GM19239 (cell line): ENCODE results near the gene R3HDM4.

DNA sequence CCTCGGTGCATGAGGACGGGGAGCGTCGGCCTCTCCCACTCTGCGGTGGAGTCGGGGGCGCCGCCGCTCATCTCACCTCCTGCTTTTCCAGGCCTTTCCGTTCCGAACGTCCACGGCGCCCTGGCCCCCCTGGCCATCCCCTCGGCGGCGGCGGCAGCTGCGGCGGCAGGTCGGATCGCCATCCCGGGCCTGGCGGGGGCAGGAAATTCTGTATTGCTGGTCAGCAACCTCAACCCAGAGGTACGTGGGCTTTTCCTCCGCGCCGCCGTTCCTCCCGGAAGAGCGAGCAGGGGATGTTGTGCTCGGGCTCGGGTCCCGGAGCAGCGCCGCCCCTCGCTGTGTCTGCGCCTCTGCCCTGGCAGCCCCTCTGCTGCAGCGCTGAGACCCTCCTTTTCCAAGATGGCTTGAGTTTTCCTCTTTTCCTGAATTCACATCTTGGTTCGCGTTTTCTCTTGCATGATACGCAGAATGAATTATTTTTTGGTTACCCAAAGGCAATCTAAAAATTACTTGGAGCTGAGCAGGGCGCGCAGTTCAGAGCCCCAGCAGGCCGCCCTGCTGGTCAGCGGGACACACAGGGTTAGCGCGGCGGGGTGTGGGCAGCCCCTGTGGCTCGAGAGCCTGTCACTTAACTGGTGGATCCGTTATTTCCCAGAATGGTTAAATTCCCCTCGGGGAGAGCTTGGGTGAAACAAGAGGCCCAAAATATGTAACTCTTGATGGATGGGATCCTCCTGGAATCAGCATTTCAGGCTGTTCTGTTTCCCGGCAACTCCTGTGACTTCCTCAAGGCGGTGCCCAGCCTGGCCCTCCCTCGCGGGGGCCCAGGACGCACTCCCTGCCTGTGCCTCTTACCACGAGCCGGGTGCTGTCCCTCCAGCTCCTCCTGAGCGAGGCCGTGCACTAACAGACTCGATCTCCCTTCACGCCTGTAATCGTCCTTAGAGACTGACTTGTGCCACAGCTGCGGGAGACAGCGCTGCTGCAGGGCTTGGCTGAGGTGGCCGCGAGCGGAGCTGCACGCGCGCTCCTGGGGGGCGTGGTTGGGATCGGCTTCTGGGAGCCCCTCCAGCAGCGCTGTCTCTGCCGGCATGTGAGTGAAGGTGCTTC, 9.4 kb downstream of the PTBP1 start:
- RRBS: 96% methylated on average over 21 of the region's 76 CpGs

- RRBS: 100% methylated on average over 5 of the region's 62 CpGs
Observed at GRCh38 chr19:813420-814070, 8.2 kb downstream of the PLPPR3 start.

GRCh38 chr19:859819-860213, 352 bp downstream of the CFD start:
- RRBS: no CpG with 5 or more reads among the region's 13 CpGs

- RRBS: 93% methylated on average over 3 of the region's 41 CpGs
Observed at GRCh38 chr19:867766-868425, 8.4 kb downstream of the CFD start.

- RRBS: 89% methylated on average over 9 of the region's 34 CpGs
Observed at GRCh38 chr19:875094-875797, 15.8 kb downstream of the CFD start.

GRCh38 chr19:912554-913424, at the start of gene R3HDM4:
R3HDM4 (minus strand) TSS chr19:913219.
- RRBS: 2% methylated on average over 53 of the region's 98 CpGs

DNA sequence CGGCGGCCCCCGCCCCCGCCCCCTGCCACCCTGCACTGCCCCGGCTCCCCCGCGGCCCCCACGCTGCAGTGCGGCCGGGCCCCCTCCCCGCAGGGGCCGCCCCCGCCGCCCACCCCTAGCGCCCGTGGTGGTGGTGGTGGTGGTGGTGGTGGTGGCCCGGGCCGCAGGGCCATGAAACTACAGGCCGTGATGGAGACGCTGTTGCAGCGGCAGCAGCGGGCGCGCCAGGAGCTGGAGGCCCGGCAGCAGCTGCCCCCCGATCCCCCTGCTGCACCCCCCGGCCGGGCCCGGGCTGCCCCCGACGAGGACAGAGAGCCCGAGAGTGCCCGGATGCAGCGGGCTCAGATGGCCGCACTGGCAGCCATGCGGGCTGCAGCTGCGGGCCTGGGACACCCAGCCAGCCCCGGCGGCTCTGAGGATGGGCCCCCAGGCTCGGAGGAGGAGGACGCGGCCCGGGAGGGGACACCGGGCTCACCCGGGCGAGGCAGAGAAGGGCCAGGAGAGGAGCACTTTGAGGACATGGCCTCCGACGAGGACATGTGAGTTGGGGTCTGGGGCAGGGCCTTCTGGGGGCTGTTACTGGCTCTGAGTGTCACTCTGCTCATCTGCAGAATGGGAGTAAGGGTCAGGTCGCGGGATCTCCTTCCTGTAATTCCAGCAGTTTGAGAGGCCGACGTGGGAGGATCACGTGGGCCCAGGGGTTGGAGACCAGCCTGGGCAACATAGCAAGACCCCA, 3.7 kb downstream of the ARID3A start:
- RRBS: 93% methylated on average over 28 of the region's 53 CpGs

DNA sequence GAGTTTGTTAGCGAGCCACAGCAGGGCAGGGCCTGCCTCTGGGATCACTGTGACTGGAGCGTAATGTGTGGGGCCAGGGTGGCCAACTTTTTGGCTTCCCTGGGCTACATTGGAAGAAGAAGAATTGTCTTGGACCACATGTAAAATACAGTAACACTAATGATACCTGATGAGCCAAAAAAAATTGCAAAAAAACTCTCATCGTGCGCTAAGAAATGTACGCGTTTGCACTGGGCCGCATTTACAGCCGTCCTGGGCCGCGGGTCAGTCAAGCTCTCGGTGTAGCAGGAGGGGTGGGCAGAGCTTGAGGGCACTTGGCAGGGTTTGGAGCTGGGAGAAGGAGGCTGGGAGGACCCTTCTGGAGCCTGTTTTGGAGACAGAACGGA, 14.3 kb downstream of the ARID3A start:
- RRBS: no CpG with 5 or more reads among the region's 12 CpGs

GRCh38 chr19:952311-953063, 26.7 kb downstream of the ARID3A start:
- RRBS: 0% methylated on average over 1 of the region's 12 CpGs

DNA sequence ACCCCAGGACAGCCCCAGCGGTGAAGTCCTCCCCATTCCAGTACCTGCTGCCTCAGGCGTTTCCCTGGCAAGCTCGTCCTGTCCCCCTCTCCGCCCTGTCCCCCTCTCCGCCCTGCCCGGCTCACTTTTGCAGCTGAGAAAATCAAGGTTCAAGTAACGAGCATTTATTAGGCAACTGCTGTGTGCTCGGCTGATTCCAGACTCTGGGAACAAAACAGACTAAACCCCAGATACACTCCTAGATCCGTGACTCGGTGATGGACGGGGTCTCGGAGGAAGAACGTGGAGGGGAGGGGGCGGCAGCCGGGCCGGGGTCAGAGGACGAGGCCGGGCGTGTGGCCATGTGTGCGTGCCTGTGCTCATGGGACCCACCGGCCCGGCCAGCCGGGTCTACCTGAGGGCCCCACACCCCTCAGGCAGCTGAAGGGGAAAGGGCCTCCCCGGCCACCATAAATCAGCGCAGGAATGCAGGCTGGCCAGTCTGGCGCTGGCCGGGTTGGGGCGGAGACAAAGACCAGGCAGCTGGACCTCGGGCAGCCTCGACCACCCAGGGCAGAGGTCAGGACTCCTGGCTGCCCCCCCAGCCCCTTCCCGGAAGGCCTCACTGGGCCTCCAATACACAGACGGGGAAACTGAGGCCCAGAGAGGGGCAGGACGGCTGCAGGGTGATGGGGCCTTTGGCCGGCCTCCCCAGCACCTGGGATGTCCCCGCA, 27.8 kb upstream of the WDR18 start:
- RRBS: 85% methylated on average over 13 of the region's 35 CpGs

GRCh38 chr19:1040737-1041586, 1.1 kb downstream of the ABCA7 start:
- RRBS: no CpG with 5 or more reads among the region's 33 CpGs

GRCh38 chr19:1044954-1045402, 5.1 kb downstream of the ABCA7 start:
- RRBS: 97% methylated on average over 4 of the region's 24 CpGs

GRCh38 chr19:1082193-1083381, 12.6 kb downstream of the POLR2E start:
- RRBS: 92% methylated on average over 22 of the region's 87 CpGs

DNA sequence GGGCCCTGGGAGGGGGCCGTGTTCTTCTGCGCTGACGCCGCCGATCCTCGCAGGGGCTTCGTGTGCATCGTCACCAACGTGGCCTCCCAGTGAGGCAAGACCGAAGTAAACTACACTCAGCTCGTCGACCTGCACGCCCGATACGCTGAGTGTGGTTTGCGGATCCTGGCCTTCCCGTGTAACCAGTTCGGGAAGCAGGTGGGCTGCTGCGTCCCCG, 1.4 kb downstream of the GPX4 start:
- RRBS: 100% methylated on average over 1 of the region's 20 CpGs

GRCh38 chr19:1109077-1110115, 5.6 kb downstream of the GPX4 start:
- RRBS: 89% methylated on average over 11 of the region's 74 CpGs

DNA sequence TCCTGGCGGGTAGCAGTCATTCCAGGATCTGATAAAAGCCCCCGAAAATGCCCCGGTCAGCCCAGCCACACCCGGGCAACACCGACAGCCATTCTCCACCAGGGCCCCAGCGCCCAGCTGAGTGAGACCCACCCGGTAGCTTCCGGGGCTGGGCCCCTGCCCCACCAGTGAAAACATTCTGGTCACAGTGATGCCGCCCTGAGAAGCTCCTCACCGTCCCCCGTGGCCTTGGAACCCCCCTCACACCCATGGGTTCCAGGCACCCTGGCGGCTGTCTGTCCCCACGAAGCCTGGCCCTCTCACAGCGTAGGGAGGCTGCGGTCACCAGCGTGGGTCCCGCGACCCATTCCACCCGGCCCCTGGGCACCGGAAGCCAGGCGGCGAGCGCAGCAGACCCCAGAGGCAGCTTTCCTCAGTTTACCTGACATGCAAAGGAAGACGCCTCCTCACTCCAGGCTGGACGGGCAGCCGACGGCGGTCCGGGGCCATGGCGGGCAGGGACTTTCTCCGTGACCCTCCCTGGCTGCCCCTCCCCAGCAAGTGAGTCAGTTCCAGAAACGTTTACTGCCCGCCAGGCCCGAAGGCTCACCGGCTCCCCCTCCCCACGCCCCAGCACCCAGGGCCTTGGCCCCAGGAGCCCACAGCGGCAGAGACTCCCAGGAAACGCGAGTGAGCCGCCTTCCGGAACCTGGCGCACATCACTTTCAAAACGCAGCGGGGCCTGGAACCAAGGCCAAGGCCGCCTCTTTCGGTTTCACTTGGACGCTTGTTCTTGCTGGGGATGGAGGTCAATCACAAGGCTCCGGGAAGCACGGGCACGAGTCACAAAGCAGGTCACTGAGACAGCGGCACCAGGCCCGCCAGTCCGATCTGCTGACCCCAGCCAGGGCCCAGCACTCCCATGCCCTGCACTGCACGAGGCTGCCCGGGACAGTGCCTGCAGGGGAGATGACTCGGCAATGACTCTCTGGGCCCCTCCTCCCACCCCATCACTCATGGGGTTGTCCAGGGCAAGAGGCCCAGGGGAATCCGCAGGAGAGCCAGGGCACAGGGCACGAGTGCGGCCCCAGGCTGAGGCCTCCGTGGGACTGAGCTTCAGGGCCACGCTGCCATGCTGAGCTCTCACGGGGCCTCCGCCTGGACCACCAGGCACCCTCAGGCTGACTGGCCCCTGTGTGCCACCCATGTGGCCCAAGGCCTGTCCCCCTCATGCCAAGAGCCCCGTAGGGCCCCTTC, 5.4 kb downstream of the SBNO2 start:
- RRBS: 98% methylated on average over 13 of the region's 64 CpGs

GRCh38 chr19:1172668-1173427, 1.2 kb downstream of the SBNO2 start:
- RRBS: 16% methylated on average over 20 of the region's 41 CpGs

DNA sequence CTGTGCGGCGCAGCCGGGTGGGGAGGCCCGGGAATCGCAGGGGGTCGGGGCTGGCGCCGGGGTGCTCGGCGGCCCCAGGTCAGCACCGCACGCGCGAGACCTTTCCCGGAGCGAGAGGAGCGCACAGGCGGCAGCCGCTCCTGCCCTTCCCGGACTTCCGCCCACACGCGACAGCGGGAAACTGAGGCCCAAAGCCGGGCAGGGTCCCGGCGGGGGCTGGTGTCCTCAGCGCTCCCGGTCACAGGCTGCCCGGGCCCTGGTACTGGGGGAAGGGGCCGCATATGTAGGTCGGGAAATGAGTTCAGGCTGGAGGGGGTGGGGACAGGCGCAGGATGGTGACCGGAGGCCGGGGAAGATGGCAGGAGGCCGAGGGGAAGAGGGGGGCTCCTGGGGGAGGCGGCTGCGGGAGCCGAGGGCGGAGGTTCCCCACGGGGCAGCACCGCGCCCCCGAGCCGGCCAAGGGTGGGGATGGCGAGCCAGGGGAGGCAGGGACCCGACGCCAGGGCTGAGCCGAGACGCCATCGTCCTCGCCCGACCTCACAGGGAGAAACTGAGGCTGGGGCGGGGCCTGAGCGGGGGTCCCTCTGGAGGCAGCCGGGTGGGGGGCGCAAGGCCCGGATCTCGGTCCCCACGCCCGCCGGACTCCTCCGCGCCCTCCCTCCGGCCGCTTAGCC, 654 bp downstream of the CBARP start:
- RRBS: 5% methylated on average over 27 of the region's 66 CpGs

- RRBS: no CpG with 5 or more reads among the region's 4 CpGs
Observed at GRCh38 chr19:1269213-1269283, 84 bp upstream of the CIRBP start.

DNA sequence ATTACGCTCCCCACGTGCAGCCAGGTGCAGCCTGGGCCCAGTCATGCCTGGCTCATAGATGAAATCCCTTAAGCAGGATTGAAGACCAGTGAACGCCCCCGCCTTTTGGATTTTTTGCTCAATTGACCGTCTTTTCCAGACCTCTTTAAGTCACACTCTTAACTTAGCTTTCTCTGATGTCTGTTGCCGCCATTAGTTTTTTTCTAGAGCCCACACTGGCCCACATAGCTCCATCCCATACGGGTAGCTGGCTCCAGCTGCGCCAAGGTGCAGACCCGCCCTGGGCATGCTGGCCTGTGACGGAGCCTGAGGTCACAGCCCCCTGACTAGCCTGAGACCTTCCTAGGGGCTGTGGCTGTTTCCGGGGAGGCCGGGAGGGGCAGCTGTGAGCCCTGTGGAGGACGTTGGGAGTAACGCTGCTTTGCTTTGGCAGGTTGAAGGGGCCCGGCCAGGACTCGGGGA, 1.4 kb upstream of the FAM174C start:
- RRBS: 95% methylated on average over 4 of the region's 16 CpGs